ENCODE data around the gene ZBTB24.

DNA sequence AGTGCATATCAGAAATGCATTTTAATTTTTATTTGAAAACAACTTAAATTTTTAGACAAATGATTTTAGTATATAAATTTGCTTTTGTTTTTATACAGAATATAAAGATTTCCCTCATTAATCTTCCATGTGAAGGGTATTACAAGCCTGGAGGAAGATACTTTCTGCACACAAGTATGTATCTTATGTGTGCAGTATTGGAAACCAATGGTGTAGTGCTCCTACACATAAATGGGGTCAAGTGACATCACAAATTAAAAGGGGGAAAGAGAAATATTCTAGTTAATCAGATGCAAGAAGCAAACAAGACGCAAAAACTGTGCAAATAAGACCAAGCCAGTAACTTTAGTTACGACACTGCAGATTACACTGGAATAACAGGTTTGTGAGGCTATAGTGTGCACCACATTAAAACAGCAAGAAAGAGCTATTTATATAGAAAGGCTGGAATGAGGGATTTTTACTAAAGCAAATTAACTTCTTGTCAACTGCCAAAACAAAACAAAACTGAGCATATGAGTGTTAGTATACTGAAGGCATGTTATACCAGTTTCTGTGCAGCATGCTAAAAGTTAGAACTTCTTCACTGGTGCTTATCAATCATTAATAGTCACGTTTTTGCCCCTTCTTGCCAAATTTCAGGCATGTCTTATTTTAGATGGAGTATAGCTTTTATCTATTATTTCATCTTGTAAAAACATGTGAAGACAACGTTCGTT, 45.8 kb downstream of the NR2E1 start:
- PRO-cap: no peak
- CAGE, long polyA plus RNA: no peak

DNA sequence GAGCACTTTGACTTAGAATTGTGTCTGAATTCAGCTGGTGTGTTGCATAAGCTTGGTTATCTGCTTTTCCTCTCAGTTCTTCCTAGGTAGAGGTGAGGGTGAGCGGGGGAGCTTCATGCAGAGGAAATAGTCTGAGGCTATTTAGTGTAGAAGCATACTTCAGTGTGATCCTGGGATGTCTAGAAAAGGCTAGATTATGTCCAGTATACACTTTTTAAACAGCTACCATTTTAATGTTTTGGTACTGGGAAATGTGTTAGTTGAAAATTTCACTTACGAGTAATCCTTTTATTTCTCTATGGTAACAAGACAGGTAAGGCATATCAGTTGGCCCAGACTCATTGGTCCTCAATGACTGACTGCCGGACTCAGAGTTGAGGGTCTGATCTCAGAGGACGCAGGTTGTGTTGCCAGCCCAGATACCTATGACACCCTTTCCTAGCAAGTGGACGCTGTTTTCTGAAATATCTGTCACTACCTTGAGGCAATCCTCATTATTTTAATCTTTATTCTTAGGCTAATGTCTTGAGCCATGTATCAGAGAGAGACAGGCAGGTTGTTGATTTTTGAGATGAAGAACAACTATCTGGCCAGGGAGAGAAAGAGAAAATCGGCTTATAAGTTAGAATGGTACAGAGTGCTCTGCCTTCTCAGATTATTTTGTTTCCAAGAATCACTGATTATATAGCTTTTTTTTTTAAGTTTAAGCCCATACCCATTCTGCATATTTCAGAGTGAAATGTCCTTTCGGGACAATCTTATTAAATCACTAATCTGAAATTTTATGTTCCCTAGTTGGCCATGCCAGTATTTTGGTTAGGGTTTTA, 65.4 kb downstream of the FOXO3 start:
- PRO-cap: no peak
- CAGE, long polyA plus RNA: no peak

DNA sequence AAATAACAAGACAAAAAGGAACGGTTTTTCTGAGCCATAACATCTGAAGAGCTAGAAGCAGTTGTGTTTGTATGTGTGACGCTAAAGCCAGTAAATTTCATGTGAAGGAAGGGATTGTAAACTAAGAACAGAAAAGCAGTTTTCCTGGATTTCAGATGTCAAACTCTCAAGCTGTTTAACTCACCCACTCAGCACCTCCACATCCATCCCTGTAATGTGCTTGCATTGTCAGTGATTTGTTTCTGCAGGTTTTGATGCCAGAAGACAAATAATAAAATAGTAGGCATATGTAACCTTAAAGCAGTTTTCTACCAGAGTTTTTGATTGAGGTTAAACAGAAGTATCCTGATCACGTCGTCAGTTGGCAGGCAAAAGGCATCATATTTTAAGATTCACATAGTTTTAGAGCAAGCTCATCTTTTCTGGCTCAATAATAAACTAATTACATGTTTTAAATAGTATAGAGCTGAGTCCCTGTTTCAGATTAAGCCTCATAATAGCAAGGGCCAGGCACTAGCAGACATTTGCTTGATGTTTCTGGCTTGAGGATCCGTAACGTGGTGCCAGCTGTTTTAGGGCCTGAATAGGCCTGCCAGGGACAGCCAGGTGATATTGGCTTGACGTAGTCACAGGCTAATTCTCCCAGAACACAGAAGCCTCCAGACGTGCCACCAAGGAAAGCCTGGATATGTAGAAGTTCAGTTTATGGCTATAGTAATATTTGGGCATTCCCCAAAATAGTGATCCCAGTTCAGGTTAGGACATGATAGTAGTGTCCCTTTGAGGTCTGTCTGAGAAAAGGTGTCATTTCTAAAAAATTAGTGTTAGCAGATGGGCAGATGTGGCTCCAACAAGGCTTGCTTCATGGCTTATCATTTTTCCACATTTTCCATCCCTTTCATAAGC, 91.0 kb downstream of the FOXO3 start:
- PRO-cap: no peak
- CAGE, long polyA plus RNA: no peak

GRCh38 chr6:108661355-108661955, 100.7 kb downstream of the FOXO3 start:
- PRO-cap: no peak
- CAGE, long polyA plus RNA: no peak

GRCh38 chr6:108663294-108664308, 102.9 kb downstream of the FOXO3 start:
- PRO-cap: no peak
- CAGE, long polyA plus RNA: no peak

- PRO-cap: no peak
- CAGE, long polyA plus RNA: no peak
These were observed 112.3 kb upstream of the ARMC2 start for GRCh38 chr6:108735848-108736466.

- PRO-cap: no peak
- CAGE, long polyA plus RNA: no peak
These were observed 110.3 kb upstream of the ARMC2 start for GRCh38 chr6:108737816-108738417.

DNA sequence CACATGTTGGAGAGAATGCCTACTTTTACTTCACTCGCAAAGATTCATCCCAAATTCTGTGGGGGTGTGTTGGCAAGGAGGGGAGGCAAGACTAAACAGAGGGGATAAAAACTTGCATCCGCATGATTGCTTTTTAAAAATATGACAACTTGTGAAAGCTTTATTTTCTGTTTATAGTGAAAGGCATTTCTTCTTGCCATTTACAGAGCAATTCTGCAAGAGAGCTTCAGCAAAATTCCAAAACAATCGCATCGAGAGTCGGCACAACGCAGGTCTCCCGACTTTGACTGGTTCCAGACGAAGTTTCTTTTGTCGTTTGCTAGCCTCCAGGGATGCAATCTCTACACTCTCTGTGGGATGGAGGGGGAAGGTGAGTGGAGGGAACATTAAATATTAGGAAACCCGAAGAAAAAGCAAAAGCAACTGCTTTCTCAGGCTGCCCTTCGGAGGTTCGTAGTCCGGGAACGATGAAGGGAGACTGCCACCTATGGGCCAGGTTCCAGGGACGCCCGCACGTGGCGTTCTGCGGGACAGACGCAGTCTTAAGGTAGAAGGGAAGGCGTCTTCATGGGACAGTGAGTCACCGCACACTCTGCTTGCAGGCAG, 66.1 kb upstream of the ARMC2 start:
- PRO-cap: no peak
- CAGE, long polyA plus RNA: no peak

GRCh38 chr6:108904334-108905642, 56.6 kb downstream of the ARMC2 start:
- PRO-cap: no peak
- CAGE, long polyA plus RNA: no peak

DNA sequence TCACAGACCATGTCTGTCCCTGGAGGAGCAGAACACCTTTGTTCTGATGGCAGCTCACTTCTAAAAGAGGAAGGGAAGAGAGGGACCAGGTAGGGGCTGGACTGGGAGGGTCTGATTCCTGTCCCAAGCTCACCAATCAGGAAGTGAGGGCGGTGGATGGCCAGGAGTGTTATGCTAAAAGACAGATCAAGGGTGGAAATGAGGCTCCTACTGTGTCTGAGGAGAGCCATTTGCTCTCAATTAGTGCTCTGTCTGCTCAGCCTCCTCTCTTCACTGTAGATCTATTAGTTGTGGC, 72.5 kb downstream of the ARMC2 start:
- PRO-cap: no peak
- CAGE, long polyA plus RNA: no peak

GRCh38 chr6:108946667-108947389, 98.6 kb downstream of the ARMC2 start:
- PRO-cap: no peak
- CAGE, long polyA plus RNA: no peak

GRCh38 chr6:109002477-109002902, 92.2 kb downstream of the SESN1 start:
- PRO-cap: no peak
- CAGE, long polyA plus RNA: no peak

- PRO-cap: unidirectional peak, plus-strand start at chr6:109091931
- CAGE, long polyA plus RNA: no peak
These were observed 3.1 kb downstream of the SESN1 start for GRCh38 chr6:109091466-109092012.

DNA sequence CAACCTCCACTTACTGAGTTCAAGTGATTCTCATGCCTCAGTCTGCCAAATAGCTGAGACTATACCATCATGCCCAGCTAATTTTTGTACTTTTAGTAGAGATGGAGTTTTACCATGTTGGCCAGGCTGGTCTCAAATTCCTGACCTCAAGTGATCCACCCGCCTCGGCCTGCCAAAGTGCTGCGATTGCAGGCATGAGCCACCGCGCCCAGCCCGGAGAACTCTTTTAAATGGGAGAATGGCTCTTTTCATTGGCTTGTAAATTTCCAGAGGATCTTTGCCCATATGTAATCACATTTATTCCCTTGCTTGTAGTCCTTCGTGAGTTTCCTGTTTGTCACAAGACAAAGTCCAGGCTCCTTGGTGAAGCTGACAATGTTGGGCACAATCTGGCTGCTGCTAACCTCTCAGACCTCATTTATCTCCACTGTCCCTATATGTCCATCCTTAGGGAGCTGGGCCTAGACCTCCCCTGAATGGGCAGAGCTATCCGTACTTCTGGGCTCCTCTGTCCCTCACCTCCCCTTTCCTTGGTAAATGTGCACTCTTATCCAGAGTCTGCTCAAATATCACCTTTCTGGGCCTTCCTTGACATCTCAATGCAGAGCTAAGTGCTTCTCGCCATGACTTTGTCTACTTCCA, 135.2 kb downstream of the CEP57L1 start:
- PRO-cap: no peak
- CAGE, long polyA plus RNA: no peak

DNA sequence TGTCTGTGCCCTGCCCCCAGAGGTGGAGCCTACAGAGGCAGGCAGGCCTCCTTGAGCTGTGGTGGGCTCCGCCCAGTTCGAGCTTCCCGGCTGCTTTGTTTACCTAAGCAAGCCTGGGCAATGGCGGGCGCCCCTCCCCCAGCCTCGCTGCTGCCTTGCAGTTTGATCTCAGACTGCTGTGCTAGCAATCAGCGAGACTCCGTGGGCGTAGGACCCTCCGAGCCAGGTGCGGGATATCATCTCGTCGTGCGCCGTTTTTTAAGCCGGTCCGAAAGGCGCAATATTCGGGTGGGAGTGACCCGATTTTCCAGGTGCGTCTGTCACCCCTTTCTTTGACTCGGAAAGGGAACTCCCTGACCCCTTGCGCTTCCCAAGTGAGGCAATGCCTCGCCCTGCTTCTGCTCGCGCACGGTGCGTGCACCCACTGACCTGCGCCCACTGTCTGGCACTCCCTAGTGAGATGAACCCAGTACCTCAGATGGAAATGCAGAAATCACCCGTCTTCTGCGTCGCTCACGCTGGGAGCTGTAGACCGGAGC, 131.5 kb downstream of the CD164 start:
- PRO-cap: no peak
- CAGE, long polyA plus RNA: no peak

DNA sequence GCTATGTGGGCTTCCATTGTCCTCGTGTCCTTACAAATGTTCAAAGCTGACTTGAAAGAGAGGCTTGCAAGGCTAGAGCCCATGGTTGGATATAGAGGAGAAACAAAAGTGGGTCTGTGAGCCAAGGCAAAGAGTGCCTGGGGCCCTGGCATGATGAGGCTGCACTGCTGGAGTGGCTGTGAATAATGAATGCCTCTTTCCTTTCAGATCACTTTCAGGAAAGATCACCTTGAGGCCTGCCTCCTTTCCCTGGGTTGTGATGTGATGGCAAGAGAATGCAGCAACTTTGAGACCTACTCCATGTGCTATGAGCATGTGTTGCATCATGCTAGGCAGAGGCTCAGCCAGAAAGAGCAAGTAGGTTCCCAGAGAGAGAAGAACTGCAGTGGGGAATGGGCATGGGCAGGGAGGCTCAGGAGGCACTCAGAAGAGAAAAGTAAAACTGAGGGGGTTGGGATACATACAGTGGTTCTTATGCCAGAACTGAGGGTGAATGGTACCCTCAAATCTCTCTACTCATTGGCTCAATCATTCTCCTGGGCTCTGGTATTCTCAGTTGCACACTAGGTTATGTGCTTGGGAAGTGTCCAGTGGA, 46.0 kb downstream of the CD164 start:
- PRO-cap: no peak
- CAGE, long polyA plus RNA: no peak

DNA sequence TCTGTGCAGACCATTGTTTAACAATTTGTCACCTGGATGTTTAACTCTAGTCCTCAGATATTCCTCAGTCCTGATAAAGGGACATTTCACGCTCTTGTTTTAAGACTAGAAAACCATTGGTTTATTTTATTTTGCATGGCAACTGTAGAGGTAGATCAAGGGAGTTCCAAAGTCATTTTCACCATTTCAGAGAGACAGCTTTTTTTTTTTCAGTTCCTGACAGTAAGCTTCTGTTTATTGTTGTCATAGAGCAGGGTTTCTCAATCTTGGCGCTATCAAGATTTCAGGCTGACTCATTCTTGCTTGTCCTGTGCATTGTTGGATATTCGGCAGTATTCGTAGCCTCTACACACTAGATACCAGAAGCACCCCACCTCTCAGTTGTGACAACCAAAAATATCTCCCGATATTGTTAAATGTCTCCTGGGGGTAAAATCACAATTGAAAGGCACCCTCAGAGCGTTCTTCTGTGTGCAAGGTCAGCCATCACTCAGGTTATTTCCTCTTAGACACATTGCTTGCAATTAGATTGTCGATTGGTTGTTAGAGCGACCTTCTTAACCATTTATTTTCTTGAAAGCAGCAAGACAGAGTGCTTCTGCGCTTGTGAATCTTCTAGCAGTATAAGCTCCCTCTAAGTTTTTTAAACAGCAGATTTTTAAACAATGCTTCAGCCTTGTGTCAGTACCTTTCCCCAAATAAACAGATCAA, 2.2 kb upstream of the CD164 start:
- PRO-cap: no peak
- CAGE, long polyA plus RNA: no peak

DNA sequence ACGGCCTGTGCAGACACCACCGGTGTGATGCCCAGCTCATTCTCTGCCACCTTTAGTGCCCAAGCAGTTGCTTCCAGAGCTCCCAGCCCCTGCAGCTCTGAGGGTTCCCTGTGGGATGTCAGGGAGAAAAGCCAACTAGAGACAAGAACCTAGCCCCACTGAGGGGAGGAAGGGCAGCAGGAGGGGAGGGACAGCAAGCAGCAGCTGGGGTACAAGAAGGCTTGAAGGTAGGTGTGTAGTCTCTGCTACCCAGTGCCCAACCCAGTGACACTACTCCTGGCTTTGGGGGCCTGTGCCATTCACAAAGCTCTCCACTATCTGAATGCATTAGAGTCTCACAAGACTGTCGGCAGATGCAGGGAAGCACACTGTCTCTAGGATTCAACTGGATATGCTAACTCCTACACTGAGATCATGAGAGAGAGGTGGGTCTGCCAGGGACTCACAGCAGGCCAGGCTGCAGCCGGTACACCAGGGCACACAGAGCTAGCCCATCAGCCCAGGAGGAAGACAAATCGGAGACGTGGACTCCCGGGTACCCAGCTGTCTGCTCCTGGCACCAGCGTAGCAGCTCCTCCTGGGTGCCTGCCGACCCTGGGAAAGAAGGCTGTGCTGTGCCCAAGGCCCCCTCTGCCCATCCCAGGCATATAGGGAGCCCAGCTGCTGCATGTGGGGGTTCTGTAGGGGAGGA, 7.1 kb downstream of the MICAL1 start:
- PRO-cap: no peak
- CAGE, long polyA plus RNA: no peak

DNA sequence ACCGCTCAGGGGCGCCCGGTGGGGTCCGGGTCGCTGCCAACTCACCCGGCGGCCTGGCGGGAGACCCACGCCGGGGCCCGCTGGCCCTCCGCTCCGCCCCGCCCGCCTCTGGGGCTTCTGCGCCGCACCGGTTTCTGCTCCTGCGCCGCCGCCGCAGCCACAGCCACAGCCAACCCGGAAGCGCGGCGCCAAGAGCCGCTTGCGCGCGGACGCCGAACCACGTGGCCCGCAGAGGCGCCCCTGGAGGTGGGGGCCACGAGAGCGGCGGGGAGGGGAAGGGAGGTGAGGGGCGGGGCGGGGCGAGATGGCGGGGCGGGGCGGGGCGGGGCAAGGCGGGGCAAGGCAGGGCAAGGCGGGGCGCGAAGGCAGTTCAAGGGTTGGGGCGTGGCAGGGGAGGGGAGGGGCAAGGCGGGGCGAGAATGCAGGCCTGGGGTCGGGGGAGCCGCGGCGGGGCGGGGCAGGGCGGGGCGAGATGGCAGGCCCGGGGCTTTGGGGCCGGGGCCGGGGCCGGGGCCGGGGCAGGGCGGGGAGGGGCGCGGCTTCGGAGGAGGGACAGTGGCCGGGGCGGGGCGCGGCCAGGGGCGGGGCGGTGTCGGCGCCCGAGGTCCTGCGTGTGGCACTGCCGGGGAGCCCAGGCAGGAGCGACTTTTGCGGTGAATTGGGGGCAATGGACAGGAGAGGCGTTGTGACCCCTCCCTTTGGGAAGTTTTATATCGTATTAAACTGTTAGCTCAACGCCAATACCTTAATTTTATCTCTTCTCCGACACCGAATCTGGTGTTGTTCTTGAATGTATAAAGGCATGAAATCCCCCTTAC, at the start of gene ZBTB24:
Gene ZBTB24, minus strand, starts transcription at position 167 of the 818 bp plus-strand sequence.
- PRO-cap: bidirectional peak, plus-strand start at position 592 of the sequence, minus-strand start at position 165 of the sequence; bidirectional peak, plus-strand start outside the sequence, minus-strand start at position 776 of the sequence
- CAGE, long polyA plus RNA: start-site peak on the minus strand centred at position 118 of the sequence, 72 bp wide, 46 and 83 reads in 2 replicates

GRCh38 chr6:109513890-109514233, 30.8 kb upstream of the ZBTB24 start:
- PRO-cap: no peak
- CAGE, long polyA plus RNA: no peak

Measured in B cell (primary cell).